ENCODE results near the gene GRAMD4.

DNA sequence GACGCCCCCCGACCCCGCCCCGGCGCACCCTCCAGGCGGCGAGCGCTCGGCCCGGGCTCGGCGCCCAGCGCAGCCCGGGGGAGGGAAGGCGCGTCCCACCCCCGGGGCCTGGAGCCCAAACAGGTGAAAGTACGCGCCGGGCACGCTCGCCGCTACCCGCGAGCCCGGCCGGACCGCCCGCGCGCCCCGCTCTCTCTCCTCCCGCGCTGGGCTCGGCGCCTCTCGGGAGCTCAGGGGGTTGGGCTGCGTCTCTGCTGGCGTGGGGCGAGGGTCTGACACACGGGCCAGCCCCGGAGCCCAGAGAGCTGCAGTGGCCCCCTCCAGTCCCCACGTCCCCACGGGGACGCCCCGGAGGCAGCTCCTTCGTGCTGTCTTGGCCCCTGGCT, 697 bp downstream of the WNT7B start:
- PRO-cap = no peak
- RRBS, 2 experiments = 1 to 4% methylated on average over 8 to 11 of the region's 47 CpGs

- PRO-cap = no peak
- RRBS, 2 experiments = 17 to 75% methylated on average over 4 of the region's 28 CpGs
Measured at GRCh38 chr22:46058562-46059594, 81.9 kb upstream of the WNT7B start.

- PRO-cap = no peak
- RRBS, 2 experiments = 5% methylated on average over 5 of the region's 25 CpGs
Measured at GRCh38 chr22:46073983-46074856, 76.1 kb upstream of the PPARA start.

- PRO-cap = no peak
- RRBS, 2 experiments = 79% methylated on average over 3 of the region's 20 CpGs; no CpG with 5 or more reads in 1 of the 2 experiments
Measured at GRCh38 chr22:46132493-46133320, 17.6 kb upstream of the PPARA start.

DNA sequence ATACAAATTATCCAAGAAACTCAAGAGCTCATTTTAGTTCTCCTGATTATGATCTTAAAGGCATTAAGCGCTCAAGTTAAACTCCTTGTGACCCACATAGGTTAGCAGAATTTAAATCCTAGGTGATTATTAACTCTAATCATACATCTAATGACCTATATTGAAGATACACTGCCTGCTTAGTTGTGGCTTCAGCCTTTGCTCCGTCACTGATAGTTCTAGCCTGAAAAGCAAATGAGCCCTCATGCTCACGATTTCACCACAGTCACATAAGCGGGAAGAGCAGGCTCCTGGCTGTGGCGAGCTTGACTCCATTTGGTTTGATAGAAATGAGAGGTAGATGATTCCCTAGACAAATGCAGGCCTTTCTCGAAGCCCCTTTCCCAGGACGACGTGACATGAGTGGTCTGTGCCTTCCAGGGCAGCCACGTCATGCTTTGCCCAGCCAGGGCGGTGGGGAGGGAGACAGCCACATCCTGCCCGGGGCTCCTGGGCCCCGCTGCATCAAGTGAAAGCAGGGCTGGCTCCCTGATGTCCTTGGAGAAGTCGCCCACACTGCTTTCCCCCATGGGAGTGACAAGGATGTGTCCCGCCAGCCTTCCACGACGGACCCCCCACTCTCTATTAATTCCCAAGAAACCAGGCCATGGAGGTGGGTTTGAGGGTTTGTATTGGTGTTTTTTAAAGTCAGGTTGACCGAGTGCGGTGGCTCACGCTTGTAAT, 13.1 kb downstream of the PPARA start:
- PRO-cap = no peak
- RRBS, 2 experiments = no CpG with 5 or more reads among the region's 19 CpGs

DNA sequence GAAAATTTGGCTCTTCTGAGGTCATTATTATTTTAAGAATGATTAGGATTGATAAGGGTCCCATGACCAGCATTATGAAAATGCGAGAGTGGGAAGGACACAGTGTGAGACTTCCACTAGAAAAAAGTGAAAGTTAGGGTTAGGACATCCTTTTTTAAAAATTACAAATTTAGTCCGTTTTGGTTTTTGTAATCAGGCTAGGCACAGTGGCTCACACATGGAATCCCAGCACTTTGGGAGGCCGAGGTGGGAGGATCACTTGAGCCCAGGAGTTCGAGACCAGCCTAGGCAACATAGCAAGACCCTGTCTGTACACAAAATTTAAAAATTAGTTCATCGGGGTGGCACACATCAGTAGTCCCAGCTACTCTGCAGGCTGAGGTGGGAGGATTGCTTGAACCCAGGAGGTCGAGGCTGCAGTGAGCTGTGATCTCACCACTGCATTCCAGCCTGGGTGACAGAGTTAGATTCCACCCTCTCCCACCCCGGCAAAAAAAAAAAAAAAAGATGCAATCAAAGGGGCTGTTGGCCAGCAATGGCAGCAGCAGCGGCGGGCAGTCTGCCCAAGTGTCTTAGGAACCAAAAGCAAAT, 12.9 kb downstream of the CDPF1 start:
- PRO-cap = no peak
- RRBS, 2 experiments = no CpG with 5 or more reads among the region's 9 CpGs

DNA sequence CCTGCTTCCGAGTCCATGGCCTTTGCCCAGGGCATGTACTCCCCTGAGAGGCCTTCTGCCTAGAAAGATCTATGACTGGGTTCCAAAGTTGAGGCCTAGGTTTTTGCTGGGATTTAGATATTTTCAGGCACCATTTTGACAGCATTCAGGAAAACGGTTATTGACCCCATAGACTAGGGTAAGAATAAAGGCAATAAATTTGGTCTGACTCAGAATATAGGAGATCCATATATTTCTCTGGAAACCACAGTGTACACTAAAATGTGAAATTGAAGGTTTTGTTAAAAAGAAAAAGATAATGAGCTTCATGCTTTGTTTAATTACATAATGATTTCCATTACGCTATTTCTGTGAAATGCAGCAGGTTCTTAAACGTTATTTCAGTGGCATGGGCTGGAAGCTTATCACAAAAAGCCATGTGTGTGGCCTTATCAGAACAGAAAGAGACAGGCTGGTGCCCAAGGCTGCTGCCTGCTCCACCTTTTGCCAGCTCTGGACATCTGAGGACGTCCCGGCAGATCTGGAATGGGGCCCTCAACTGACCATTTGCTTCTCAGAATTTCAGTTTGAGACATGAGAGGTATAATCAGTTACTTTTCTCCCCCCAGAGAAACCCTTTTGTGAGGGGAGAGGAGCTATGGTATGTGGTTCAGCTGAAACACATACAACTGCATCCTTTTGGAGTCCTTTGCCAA, 8.8 kb downstream of the CDPF1 start:
- PRO-cap = no peak
- RRBS, 2 experiments = no CpG with 5 or more reads among the region's 6 CpGs

DNA sequence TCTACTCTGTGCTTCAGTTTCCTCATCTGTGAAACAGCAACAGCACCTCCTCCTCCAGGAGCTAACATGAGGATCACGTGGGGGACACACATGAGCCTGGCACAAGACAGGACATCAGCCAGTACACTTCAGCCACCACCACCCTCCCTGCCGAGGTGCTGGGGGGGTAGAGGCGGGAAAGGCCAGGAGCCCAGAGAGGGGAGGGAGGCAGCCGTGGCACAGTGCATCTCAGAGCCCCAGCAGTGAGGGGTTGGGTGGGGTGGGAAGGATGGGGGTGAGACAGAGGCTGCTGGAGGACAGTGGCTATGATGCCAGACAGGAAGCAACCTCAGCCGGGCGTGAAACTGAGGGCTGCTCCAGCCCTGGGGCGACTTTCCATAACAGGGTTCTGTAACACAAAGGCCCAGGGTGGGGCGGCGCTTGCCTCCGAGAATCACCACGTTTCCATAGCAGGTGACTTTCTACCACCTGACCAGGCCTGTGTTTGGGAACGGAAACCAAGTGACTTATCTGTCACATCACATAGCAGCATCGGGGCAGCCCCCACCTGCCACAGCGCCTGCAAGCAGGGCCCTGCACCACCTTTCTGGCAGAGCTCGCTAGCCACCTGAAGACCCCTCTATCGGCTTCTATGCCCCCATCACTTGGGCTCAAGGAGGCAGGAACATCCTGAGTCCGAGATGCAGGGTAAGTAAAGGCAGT, 85.7 kb downstream of the TRMU start:
- PRO-cap = no peak
- RRBS, 2 experiments = no CpG with 5 or more reads among the region's 17 CpGs

DNA sequence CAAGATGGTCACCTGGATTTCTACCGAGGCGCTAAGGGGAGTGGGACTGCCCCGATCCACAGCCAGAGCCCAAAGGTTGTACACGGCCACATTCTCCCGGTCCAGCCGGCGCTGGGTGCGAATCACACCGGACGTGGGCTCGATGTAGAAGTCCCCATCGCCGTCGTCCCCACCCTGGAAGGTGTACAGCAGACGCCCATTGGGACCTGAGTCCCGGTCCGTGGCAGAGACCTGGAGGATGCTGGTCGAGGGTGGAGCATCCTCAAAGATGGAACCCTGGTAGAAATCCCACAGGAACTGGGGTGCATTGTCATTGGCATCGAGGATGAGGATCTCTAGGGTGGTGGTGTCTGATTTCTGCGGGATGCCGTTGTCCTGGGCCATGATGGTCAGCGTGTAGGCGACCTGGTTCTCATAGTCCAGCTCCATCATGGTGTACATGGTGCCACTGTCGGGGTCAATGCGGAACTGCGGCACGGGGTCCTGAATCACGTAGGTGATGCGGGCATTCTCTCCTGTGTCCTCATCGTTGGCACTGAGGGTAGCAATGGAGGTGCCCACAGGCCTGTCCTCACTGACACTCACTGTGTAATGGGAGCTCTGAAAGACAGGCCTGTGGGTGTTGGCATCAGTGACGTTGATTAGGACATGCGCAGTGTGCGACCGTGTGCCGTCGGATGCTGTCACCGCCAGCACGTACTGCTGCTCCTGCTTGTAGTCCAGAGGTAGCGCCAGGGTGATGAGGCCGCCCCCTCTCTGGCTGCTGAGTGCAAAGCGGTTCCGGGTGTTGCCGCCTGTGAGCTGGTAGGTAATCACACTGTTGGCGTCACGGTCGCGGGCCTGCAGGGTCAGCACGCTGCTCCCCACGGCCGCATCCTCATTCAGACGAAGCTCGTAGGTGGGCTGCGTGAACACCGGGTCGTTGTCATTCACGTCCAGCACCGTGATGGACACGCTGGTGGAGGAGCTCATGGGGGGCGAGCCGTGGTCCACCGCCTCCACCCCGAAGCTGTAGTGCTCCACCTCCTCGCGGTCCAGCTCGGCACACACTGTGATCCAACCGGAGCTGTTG, 2.9 kb downstream of the CELSR1 start:
- PRO-cap = no peak
- RRBS, 2 experiments = 92 to 98% methylated on average over 7 to 8 of the region's 66 CpGs

DNA sequence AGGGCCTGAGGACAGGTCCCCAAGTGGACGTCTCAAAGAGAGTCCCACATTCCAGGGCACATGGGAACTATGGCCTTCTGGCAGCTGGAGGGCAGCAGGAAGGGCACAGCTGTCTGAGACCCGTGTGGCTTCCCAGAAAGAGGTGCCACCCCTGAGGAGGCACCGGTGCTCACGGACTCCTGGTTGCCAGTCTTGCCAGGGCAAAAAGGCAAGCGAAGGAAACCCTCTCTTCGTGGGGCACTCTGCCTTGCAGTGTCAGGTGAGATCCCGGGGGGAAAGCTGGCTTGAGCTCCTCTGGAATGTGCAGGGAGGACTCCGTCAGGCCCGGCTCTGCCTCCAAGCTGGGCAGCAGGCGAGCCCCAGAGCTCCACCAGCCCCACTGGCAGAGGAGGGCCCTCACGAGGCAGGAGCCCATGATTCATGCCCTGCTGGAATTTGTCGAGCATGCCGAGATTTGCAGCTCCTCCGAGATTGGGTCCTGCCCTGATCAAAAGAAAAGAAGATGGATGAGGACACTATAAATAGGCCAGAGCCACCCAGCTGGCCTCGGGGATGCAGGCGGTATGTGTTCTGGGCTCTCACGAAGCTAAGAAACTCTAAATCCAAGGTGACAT, 9.9 kb upstream of the CELSR1 start:
- PRO-cap = no peak
- RRBS, 2 experiments = 5 to 40% methylated on average over 3 to 5 of the region's 17 CpGs

DNA sequence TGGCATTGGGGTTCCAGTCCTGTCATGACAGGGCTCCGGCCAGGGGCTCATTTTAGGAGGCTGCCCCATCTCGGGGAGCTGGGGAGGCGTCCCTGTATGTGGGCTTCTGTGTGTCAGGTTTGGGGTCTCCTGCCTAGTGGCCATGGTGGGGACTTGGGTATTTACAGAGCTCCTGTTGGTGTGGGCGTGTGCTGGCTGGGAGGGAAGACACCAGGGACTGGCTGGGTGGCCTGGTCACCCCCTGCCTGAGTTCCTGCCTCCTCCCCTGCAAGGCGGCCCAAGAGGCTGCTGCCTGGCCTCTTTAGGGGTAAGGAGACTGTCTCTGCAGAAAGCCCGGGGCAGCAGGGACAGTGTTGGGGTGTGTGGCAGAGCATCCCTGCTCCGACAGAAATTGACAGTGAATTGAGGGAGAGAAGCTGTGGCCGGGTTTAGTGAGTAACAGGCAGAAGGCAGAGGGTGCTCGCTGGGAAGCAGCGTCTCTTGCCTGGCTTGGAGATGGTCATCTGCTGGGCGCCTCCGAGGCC, 40.4 kb upstream of the GRAMD4 start:
- PRO-cap = no peak
- RRBS, 2 experiments = 86 to 88% methylated on average over 1 to 2 of the region's 12 CpGs

GRCh38 chr22:46595905-46596481, 24.2 kb upstream of the GRAMD4 start:
- PRO-cap = no peak
- RRBS, 2 experiments = no CpG with 5 or more reads among the region's 14 CpGs

DNA sequence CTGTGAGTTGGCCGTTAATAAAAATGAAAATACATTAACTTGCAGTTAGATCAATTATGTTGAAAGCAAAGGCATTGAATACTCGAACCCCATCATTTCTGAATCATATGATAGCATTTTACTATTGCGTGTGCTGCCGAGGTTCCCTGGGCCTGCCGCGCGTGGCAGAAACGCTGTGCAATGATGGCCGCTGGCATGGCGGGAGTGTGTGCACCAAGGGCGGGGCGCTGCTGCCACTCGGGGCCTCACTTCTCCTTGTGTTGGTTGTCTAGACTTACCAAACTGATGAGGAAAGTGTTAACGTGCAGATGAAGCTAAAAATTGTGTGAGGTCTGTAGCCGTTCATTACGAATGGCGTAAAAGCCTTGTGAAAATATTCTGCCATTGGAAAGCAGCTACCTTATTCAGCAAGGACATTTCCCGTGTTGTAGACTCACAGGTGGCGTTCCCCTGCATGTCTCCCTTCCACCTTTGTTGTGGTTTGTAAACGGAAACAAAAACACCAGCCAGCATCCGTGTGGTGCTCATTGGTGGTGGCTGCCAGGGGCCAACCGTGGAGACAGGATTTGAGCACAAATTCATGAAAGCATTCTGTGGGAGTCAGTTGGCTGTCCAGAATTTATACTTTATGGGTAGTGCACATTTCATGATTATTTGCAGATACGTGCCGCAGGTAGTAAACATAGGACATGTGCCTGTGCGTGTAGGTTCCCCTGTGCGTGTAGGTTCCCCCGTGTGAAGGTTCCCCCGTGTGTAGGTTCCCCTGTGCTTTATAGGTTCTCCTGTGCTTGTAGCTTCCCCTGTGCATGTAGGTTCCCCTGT, 5.9 kb upstream of the GRAMD4 start:
- PRO-cap = no peak
- RRBS, 2 experiments = no CpG with 5 or more reads among the region's 28 CpGs

DNA sequence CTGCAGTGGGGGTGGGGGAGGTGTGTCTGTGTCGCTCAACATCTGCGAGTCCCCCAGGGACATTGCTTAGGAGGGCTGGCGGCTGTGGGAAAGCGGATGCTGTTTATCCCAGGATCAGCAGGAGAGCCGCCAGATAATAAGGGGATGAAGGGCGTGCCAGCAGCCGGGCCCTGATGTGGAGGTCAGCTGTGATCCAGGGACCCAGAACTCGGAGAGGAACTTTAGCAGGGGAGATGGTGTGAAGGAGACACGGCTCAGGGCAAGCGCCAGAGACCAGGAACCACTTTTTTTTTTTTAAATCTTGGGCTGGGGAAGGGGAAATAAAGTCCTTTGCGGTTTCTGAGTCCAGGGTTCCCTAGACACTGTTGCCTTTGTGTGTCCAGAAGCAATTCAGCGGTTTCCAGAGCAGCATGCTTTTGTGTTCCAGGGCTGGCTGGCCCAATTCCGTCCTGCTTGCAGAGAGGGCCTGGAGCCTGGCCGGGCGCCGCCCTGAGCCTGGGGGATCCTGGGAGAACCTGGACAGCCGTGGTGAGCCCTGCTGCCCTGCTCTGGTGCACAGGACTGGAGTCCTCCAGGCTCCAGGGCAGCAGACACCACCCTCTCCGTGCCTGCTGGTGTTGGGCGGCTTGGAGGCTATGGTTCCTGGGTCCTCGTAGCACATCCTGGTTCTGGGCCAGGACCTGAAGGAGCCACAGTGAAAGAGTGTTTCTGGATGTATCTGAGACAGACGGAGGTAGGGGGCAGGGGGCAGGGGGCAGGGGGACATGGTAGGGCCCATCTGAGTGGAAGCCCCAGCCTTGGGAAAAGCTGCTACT, at the start of gene GRAMD4:
Gene GRAMD4 (plus strand): TSS at position 554 of the 815 bp plus-strand sequence.
- PRO-cap = no peak
- RRBS, 2 experiments = no CpG with 5 or more reads among the region's 21 CpGs

GRCh38 chr22:46649670-46650592, 29.7 kb downstream of the GRAMD4 start:
- PRO-cap = no peak
- RRBS, 2 experiments = 91 to 92% methylated on average over 3 of the region's 30 CpGs

- PRO-cap = no peak
- RRBS, 2 experiments = no CpG with 5 or more reads among the region's 7 CpGs
Measured at GRCh38 chr22:46653395-46653731, 33.2 kb downstream of the GRAMD4 start.

GRCh38 chr22:46677992-46678526, 57.9 kb downstream of the GRAMD4 start:
- PRO-cap = no peak
- RRBS, 2 experiments = 69 to 83% methylated on average over 3 of the region's 26 CpGs

DNA sequence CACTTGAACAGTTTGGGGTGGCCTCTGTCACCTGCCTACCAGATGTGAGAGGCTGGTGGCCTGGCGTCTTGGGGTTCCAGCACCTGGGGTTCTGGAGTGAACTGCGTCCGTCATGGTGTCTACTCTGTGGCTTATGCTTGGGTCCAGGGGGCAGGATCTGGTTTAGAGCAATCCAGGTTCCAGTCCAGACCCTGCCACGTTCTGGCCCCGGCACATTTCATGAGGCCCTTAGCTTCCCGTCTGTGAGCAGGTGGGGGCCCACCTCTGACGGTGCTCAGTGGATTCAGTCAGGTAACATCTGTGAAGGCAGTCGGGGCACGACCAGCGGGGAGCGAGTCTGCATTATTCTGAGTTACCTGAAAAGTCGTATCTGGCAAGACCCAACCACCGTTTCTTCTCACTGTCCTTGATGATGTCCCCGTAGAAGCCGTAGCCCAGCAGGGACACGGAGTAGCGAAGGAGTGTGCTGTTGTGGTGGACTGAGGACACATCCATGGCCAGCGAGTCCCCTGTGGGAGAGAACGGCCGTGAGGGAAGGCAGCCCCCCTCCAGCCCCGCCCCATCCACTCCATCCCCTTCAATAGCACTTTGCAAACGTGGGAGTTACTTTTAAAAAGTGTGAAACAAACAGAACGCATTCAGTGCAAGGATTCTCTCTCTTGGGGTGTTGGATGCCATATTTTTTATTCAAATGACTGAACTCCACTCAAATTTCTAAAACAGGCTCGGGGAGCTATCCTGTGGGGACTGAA, 38.9 kb downstream of the CERK start:
- PRO-cap = no peak
- RRBS, 2 experiments = no CpG with 5 or more reads among the region's 24 CpGs

DNA sequence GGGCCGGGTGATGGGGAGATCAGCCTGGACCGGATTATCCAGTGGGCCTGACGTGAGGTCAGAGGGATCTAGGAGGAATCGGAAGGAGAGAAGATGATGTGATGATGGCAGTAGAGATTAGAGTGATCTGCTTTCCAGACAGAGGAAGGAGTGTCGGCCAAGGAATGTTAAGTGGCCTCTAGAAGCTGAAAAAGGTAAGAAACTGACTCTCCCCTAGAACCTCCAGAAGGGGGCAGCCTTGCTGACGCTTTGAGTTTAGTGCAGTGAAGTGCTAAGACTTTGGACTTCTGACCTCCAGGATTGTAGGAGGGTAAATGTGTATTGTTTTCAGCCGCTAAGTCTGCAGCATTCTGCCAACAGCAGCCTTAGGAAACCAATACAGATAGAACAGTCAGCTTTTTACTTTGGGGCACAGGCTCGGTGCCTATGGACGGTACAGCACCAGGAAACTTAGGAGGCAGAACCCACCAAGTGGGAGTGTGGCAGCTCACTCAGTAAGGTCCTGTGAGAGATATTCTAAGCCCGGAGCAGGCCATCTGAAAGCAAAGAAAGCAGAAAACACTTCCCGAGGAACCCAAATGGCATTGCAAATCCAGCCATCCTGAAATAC, 3.6 kb upstream of the TBC1D22A start:
- PRO-cap = no peak
- RRBS, 2 experiments = no CpG with 5 or more reads among the region's 11 CpGs

- PRO-cap = no peak
- RRBS, 2 experiments = no CpG with 5 or more reads among the region's 19 CpGs
Measured at GRCh38 chr22:46853978-46854641, 91.7 kb downstream of the TBC1D22A start.